Epidermal melanocyte (primary cell): Measurements from ENCODE around the gene PTPRN2.

DNA sequence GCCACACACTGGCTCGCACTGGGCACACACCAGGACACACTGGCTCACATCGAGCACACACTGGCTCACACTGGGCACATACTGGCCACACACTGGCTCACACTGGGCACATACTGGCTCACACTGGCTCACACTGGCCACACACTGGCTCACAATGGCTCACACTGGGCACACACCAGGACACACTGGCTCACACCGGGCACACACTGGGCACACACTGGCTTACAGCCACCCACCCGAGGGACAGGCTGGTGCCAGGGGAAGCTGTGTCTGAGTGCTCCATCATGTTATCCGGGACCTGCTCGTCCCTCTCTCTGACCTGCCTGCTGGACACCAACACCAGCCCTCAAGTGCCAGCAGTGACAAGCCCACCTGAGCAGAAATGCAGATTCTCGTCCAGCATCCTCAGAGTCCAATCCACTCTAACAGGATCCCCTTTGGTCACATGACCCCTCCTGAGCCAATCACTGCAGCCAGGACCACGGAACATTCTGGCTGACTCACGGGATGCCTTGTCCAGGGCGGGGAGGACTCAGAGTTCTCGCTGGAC, 155.9 kb downstream of the PTPRN2 start:
- RRBS, result 84% methylated on average over 2 of the region's 11 CpGs

DNA sequence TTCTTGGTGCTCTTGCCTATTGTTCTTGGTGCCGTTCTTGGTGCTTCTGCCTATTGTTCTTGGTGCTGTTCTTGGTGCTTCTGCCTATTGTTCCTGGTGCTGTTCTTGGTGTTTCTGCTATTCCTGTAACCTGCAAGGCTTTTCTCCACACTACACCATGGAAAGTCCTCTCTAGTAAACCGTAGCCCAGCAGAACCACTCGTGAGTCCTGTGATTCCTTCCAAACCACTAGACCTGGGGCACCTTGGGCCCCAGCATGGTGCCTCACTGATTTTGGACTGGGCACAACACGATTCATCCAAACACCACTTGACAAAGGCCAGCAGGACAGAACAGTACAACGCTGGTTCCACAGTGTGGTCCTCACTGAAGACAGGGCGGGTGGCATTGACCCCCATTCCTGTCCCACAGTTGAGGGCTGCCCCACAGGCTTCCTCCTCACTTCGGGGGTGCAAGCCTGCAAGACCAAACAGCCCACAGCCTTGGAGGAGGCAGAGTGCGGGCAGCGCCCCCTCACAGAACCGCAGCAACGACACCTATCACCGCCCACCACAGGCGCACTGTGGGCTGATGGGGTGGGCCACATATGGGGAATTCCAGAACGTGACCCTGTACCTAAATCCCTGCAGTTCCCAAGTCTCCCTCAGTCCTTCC, 70.7 kb downstream of the PTPRN2 start:
- RRBS, result no CpG with 5 or more reads among the region's 14 CpGs

GRCh38 chr7:158587460-158588603, at the start of gene PTPRN2:
Gene PTPRN2, minus strand, starts transcription at chr7:158587823.
- RRBS, result 6% methylated on average over 46 of the region's 143 CpGs

GRCh38 chr7:158696279-158696573, 8.4 kb downstream of the NCAPG2 start:
- RRBS, result no CpG with 5 or more reads among the region's 5 CpGs

DNA sequence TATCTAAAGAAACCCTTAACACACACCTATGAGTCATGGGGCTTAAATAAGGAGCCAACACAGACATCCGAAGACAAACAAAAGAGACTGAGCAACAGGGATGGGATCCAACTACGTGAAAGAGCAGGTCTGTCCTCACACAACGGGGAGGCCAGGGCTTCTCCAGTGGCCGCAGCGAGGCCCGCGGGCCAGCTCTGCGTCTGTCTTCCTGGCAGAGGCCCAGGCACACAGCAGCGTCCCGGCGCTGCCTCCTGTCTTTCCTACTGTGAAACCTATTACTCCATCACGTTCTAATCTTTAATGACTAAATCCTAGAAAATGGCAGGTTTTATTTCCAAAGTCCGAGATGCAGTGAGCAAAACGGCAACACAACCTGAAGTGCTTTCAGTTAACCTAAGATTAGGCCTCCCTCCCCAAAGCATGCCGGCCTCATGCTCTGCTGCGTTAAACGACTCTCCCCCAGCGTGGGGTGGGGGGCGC, 36.4 kb upstream of the NCAPG2 start:
- RRBS, result no CpG with 5 or more reads among the region's 19 CpGs

DNA sequence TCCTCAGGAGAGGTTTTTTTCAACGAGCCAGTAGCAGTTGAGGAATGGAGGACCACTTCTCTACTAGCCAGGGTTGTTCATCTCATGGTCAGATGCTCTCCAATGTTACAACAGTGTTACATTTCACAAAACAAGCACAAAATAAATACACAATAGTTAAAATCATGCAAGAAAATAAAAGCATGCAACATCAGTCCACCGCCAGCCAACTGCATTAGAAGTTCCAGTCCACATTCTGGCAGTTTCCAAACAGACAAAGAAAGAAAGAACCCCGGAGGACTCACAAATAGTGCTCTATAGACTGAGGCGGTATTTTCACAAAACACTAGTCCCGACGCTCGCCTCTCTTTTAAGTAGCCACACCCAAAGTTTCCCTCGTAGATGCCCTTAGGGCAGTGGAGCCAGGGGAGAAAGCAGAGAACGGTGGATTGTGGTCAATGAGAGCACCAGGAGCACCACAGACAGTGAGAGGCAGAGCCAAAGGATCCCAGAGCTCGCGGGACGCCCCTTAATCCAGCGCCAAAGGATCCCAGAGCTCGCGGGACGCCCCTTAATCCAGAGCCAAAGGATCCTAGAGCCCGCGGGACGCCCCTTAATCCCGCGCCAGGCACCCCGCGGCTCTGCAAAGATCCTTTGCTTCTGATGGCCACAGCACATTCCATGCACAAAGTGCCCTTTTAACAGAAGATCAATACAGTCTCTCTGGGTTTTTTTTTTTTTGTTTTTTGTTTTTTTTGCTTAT, 52.6 kb upstream of the NCAPG2 start:
- RRBS, result no CpG with 5 or more reads among the region's 23 CpGs

GRCh38 chr7:158811173-158812158, 17.8 kb downstream of the ESYT2 start:
- RRBS, result no CpG with 5 or more reads among the region's 11 CpGs

DNA sequence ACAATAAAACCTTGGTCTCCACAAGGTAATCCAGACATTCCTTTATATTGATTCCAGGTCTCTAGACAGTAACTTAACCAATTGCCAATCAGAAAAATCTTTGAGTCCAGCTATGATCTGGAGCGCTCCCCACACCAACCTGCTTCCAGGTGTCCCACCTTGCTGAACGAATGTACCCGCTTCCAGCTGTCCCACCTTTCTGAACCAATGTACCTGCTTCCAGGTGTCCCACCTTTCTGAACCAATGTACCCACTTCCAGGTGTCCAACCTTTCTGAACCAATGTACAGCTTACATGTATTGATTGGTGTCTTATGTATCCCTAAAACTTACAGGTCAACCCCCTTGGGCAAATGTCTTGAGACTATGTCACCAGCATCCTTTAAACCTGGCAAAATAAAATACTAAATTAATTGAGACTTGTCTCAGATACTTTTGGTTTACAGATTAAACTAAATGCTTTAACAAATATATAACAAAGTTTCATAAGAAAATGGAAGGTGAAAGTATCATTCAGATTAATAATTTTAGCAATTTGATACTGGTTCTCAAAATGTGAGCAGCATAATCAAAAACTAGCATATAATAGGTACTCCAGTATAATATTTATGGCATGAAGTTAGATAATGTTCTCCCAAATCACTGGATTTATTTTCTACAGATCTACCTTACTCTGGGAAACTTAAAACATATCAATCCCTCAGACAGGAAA, 11.8 kb downstream of the ESYT2 start:
- RRBS, result no CpG with 5 or more reads among the region's 3 CpGs

- RRBS, result 5% methylated on average over 7 of the region's 28 CpGs
Measured at GRCh38 chr7:158828554-158828776, 844 bp downstream of the ESYT2 start.

DNA sequence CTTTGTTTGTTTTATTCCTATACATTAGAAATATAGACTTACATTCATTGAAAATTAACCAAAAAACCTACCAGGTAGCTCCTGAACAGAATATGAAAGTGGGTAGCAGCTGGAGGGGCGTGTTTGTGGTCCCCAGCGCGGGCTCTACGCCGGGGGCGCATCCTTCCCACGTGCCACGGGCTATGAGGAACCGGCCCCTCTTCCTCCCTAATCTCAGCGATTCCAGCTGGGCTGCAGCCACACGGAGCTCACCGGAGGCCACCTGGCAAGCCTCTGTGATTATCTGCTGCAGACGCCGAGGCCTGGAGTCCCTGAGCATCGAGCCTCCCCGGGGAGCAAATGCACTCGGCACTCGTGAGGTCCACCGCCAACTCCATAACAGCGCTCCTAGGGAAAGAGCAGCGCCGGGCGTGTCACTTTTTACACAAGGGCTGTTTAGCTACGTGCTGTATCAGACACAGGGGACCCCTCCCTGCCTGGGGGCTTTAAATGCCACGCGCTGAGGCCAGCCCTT, 101.1 kb downstream of the DYNC2I1 start:
- RRBS, result 54% methylated on average over 16 of the region's 26 CpGs

DNA sequence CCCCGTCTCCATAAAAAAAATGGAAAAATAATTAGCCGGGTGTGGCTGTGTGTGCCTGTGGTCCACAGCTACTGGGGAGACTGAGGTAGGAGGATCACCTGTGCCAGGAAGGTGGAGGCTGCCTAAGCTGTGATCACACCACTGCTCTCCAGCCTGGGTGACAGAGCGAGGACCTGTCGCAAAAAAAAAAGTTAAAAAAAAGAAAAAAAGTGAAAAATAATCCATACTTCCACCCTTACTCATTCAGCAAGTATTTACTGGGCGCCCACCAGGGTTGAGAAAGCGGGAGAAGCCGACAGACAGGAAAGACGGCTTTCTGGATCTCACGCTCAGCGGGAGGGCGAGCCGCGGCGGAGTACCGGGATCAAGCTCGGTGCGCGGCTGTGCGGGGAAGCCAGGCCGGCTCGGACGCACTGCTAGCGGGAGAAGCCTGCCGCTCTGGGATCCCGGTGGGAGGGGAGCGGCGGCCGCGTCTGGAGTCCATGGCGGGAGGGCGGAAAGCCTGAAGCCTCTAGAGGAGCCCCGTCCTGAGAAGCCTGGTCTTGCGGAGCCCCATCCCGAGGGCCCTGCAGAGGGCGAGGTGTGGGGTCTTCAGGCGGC, 83.1 kb downstream of the VIPR2 start:
- RRBS, result 14% methylated on average over 11 of the region's 36 CpGs

GRCh38 chr7:159097649-159098330, 46.9 kb downstream of the VIPR2 start:
- RRBS, result 47% methylated on average over 6 of the region's 23 CpGs

- RRBS, result 39% methylated on average over 1 of the region's 25 CpGs
Measured at GRCh38 chr7:159103911-159104939, 40.4 kb downstream of the VIPR2 start.

- RRBS, result no CpG with 5 or more reads among the region's 35 CpGs
Measured at GRCh38 chr7:159143627-159144194, 956 bp downstream of the VIPR2 start.

DNA sequence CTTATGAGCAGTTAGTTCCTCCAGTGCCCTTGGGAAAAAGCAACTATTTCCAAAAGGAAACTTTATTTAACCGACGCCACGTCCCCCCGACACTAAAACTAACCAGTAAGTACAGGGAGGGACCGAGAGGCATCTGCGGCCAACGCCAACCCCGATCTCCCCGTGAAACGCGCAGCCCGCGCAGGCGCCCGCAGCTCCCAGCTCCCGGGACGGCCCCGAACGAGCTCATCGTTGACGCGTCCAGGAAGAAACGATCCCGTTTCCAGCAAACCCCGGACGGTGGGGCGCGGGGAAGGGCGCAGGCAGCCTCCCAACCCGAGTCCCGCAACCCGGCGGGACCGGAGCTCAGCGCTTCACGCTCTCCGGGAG, 488 bp downstream of the VIPR2 start:
- RRBS, result 3% methylated on average over 17 of the region's 37 CpGs

DNA sequence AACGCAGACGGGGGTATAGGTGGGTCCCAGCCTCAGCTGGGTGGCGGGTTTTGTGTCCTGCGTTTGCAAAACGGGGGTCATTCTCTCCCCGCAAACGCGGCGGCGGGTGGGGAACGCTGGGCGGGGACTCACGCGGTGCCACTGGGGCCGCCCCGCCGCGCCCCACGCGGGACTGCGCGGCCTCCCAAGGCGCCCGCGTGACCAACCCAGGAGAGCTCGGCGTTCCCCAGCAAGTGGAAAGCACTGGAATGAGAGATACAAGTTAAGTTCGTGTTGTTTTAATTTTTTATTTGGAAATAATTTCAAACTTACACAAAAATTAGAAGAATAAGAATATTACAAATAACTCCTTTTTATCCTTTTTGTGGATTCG, 898 bp upstream of the VIPR2 start:
- RRBS, result no CpG with 5 or more reads among the region's 29 CpGs